Mesangial cell (primary cell): ENCODE data around the gene AGFG1.

DNA sequence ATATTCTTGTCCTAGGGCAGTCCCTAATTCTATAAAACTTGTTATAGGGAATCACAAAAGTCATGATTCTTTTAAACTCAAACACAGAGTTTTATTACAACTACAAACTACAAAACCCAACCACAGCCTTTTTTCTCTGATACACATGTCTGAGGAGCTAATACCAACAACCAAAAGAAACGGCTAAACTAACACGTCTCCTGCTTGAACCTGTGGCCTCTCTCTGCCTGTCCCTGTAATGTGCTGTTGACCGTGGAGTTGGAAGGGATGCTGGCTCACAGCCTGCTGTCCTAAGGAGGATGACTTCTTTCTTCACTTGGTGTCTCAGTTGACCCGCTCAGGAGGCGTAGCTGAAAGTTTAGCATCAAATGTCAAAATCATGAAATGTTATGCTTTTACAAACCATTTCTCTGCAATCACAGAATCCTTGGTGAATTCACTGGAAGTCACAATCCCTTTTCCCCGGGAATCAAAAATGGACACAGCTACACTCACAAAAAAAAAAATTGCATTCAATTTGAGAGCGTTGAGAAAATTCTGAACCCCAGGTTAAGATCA is 74.5 kb downstream of the IRS1 start:
- RAMPAGE, long total RNA = no peak

DNA sequence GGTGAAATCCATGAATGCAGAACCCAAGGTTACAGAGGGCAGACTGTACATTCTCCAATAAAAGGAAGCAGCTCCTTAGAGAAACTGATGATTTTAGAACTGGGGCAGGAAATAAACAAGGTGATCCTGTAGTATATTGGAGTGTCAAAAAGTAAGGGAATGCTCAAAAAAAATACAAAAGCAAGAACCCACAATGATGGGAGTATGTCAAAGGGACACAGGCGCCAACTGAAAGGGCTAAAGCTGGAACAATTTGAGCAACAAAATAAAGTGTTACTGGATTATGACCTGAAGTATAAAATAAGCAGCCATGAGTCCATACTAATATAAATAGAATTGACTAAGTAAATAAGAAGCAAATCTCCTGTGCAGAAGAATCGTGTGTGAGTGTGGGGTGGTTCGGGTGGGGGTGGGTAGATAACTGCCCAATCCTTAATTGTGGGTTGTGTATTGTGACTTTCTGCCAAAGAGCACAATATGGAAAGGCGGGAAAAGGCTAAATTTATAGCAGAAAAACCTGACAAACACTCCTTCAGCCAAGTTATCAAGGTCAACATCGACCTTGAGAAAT is 23.6 kb downstream of the IRS1 start:
- RAMPAGE, long total RNA = no peak

DNA sequence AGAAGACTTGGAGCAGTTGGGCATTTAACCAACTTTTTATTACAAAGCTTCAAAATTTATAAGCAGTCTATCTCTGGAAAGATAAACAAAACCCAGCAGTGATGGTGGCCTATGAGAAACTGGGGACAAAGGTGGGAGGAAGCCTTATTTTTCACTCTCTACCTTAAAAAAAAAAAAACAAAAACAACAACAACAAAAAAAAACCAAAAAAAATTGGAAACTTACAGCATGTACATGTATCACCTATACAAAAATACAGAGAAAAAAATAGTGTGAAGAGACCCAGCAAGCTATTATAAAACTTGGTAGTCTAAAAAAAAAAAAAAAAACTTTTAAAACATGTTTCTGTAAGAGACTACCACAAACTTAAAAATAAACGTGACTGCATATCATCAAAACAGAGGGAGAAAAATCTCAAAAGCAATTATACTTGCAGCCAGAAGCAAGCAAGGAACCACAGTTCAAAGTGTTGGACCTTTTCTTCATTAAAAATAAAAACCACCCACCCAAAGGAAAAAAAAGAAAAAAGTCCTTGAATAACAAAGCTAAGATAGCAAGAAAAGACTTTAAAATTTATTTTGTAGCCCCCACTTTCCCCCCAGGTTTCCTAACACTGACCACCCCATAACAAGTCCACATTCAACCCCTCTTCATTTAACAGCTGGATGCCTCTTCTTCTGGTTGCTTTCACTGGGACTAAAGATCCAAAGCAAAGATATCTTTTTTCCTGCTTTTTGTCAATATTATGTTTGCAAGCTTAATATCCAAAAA is 13.0 kb downstream of the IRS1 start:
- RAMPAGE, long total RNA = no peak

DNA sequence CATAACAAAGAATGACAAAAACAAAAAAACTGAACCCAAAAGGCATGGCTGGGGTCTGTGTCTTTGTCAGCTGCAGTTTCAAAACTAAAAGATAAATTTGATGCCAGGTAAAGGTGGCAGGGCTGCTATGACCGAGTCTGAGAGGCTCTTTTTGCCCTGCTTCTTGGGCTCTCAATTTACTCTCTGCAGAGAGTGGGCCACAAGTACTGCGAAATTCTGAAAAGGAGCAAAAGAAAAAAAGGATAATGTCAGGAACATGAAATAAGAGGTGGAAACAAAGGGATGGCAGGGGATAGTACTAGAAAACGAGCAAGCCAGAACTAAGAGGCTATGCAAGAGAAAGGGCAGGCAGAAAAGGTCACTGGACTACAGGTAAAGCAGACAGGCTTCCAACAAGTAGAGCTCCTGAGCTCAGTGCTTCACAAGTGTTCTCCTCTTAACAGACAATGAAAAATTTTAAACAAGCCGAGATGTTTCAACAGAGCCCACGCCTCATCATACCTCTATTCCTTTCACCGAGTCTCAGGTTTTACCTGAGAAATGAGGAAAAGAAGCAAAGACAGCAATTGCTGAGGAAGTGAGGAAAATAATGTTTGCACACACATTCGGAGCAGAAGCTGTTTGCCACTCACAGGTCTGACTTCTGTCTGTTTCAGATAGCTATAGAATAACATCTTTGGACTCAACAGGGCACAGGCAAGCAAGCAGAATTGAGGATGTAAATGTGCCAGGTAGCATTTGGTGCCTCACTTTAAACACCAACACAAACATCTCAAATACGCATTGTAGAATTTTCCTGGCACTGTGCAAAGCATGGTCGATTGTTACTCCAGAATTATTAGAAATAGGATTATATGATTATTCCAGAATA is 7.2 kb downstream of the IRS1 start:
- RAMPAGE, long total RNA = no peak

DNA sequence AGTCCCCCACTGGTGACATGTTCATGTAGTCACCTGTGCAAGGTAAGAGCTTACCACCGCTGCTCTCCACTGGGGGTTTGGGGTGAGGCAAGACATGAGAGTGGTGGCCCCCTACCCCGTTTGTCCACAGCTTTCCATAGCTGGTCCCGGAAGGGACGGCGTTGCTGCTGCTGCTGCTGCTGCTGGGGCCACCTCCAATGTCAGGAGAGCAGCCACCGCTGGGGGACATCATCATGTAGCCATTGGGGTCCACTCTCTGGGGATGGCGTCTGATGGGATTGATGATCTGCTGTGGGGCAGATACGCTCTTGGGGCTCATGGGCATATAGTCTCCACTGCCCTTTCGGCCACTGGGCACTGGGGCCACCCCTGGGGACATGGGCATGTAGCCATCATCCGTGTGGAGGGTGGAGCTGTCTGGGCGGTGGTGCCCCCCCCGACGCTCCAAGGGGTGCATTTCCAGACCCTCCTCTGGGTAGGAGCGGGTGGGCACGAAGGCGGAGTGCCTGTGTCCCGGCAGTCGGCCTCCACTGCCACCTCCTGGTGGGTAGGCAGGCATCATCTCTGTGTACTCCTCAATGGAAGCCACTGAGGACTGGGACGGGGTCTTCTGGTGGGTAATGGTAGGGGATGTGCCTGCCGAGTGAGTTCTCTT is 3.0 kb downstream of the IRS1 start:
- RAMPAGE, long total RNA = no peak

DNA sequence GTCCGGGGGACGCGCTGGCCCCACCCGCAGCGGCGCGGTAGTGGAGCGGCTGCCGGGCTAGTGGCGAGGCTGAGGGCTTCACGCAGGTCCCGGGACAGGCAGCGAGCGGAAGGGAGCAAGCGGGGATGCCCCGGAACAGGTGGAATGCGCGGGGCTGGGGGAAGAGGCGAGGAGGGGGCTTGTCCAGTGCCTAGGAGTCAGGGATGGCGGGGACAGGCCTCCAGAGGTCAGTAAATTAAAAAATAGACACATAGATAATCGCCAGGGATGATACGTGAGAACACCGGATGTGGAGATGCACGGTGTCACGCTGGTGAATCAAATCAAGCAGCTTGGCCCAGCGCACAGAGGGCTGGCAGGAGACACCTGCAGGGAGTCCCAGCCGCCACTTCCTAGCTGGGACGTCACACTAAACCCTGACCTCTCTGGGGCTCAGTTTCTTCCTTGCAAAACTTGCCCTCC is 474 bp downstream of the COL4A3 start:
- RAMPAGE, long total RNA = no peak

DNA sequence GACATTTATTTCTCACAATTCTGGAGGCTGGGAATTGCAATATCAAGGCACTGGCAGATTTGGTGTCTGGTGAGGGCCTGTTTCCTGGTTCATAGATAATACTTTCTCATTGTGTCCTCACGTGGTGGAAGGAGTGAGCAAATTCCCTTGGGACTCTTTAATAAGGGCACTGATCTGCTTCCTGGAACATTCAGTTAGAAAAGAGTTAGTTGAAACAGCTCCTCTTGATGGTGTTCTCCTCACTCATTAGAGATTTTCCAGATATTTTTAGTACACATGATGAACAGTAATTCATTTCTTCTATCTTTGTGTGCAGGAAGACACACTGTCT is 22.4 kb downstream of the COL4A3 start:
- RAMPAGE, long total RNA = no peak

- RAMPAGE, long total RNA = no peak
Measured at GRCh38 chr2:227324478-227324954, 535 bp upstream of the MFF start.

- RAMPAGE, long total RNA = no peak
Measured at GRCh38 chr2:227471779-227472660, at the start of gene AGFG1. AGFG1 (plus strand) TSS chr2:227472156.

GRCh38 chr2:228179968-228181162 is 1.1 kb downstream of the SPHKAP start:
- RAMPAGE, long total RNA = no peak

- RAMPAGE, long total RNA = no peak
Measured at GRCh38 chr2:228568045-228568653, 386.7 kb upstream of the SPHKAP start.

GRCh38 chr2:229127590-229128328 is 143.3 kb downstream of the PID1 start:
- RAMPAGE, long total RNA = no peak

DNA sequence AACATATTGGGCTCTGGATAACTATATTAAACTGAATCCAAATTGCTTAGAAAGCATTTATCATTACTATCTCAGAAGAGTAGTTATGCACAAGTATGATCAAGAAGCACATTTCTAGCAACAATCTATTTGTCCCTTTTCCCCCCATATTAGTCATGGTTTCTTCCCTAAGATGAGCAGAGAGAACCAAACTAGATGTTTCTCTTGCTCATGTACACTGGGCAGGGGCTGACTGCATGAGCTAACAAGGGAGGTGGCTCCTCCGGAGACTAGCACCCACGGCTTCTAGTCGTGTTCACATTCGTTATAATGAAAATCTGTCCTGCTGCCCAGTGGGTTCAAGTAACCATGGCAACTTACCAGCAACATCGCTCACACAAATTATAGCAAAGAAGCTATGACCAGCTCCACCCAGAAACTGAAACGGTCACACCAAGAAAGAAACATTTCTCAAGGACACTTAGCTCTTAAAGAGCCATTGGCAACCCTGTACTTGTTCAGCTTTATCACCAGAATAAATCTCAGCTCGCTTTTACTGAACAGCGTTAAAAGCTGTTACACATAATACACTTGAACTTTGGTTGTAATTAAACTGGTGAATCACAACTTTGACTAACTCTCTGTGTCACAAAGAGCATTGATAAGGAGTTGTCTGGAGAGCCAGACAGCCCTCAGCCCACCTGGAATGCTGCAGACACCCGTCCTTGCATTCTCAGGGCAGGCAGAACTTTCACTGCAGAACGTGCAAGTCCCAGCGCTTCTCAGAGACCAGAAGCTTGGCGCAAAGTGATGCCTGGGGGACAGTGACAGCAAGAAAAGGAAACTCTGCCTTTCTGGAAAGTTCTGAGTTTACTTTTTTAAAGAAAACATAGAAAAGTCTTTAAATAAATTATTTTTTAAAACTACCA is 141.3 kb downstream of the PID1 start:
- RAMPAGE, long total RNA = no peak

DNA sequence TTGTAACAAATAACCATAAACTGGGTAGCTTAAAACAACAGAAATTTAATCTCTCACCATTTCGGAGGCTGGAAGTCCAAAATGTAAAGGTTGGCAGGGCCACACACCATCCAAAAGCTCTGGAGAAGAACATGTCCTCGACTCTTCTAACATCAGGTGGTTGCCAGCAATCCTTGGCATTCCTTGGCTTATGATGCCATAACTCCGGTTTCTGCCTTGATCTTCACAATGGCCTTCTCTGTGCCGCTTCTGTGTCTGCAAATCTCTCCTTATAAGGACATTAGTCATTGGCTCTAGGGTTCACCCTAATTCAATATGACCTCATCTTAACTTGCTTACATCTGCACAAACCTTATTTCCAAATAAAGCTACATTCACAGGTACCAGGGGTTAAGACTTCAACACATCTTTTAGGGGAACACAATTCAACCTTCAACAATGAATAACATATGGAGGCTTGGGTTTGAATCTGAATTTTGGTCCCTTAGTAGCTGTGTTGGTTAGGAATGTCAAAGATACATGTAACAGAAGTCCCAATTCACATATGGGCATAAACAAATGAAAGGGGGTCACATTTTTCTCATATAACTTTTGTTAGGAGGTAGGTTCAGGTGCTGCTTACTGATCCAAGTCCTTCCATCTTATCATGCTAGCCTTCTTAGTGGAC is 8.3 kb downstream of the PID1 start:
- RAMPAGE, long total RNA = no peak

DNA sequence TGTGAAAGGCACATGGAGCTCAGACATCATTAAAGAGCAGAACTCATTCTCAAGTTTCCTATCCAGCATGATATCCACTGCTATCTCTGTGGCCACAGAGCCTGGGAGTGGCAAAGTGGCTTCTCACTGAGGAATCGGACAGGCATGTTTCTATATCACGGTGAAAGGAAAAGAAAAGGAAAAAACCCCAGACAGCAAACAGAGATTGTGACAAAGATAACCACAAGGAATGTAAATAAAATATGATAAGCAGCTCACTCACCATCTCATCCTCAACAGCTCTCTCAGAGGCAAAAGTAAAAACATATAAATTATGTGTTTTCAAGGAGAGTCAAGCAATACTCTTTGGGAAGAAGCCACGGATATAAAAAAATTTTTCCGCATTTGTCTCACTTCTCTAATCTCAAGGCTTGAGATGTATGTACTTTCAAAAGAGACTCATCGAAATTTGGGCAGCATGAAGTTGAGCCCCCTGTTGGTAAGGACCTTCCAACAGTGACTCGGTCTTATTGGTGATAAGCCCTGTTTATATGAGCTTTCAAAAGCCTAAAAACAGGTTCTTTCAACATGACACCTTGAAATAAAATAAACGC is 2.3 kb downstream of the PID1 start:
- RAMPAGE, long total RNA = no peak

DNA sequence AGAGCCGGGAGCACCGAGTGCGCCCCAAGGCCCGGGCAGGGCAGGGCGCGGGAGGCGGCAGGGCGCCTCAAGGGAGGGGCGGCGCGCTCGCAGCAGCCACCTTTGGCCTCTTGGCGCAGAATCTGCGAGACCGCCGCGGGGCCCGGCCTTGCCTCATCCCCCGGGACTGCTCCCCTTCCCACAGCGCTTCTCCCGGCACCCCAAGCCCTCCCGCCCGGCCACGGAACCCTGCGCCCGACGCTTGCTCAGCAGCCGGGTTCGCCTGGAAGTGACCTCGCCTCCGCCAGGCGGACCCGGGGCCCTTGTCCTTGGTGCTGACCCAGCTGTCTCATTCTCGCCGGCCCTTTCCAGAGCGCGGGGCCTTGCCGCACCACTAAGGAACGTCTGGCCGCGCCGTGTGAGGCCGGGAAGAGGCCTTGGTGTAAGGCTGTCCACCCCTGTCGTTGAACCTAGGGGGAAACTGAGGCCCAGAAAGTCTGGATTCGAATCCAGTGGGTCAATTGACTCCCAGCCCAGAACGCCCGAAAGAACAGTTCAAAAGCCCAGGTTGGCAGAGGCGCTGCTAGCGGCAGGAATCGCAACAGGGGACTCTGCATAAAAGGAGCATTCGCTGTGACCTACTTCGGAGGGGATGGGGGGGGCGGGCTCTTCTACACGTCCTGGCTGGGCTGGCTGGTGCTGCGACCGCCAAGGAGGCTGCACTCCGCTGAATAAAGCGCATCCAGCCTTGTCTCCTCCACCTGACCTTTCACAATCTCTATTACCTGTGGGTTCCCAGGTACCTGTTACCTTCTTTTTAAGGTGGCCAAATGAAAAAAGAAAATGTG is 718 bp upstream of the DNER start:
- RAMPAGE, long total RNA = no peak

- RAMPAGE, long total RNA = no peak
Measured at GRCh38 chr2:230086576-230086973, 17.9 kb upstream of the SLC16A14 start.

GRCh38 chr2:230463895-230464346 is 47.9 kb downstream of the SP100 start:
- RAMPAGE, long total RNA = no peak

GRCh38 chr2:230469972-230470285 is 53.9 kb downstream of the SP100 start:
- RAMPAGE, long total RNA = no peak

- RAMPAGE, long total RNA = no peak
Measured at GRCh38 chr2:230512697-230513526, 96.9 kb downstream of the SP100 start.